Ascending aorta (tissue), 1 donor: ENCODE measurements around the gene BLTP3B.

DNA sequence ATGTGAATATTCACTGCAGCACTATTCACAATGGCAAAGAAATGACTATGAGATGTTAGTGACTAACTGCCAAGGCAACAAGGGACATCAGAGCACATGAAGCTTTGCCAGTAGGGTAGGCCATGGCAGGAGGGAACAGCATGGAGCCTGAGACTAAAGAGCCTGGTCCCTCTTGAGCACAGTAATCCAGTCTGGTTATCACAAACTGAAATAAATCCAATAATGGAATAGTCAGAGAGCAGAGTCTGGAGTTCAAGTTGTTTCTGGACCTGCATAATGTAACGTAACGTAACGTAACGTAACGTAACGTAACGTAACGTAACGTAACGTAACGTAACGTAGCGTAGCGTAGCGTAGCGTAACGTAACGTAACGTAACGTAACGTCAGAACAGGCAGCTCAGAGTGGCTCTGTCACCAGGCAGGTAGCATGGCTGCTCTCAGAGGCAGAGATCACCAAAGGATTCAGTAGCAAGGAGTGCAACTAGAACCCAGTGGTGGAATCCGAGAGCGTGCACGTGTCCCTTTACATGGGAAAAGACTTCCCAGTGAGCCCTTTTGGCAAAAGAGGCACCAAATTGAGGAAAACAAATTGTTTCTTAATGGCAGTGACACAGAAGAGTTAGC is 85.7 kb upstream of the USP44 start:
- PRO-cap = no peak

- PRO-cap = no peak
These were observed 1.2 kb downstream of the SNRPF start for GRCh38 chr12:95859972-95860355.

DNA sequence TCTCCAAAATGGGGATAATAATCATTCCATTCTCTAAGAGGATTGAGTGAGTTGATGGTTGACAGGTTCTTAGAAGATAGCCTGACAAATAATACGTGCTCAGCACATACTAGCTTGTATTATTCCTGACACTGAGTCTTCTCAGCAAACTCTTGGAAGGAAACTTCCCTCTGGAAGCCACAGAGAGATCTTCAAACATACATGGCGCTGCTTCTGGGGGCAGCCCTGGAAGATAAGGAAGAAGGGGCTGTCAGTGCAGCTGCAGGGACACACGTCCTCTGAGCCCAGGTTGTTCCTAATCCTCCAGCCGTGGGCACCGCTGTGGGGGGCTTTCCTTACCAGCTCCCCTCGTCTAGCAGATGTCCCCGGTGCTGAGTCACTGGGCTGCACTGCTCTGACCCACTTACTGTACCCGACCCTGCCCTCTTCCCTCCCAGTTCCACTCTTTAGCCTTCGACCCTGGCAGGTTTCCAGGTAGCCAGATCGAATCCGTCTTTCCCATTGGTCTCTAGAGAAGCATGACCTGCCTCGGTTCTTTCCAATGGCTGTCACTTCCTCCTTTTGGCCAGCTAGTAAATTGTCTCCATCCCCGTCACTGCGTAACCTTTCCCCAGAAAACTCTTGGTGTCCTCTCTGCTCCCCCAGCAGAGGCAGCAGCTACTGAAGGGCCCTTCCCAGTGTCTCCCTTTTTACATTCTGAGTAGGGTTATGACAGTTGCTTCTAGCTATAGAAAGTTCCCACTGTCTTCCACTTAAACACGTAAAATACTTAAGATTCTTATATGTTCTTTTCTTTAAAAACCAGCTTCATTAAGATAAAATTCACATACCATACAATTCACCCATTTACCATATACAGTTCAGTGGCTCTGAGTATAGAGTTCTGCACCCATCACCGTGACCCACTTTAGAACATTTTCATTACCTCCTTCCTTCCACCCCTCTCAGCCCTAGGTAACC is 48.5 kb downstream of the ELK3 start:
- PRO-cap = no peak

DNA sequence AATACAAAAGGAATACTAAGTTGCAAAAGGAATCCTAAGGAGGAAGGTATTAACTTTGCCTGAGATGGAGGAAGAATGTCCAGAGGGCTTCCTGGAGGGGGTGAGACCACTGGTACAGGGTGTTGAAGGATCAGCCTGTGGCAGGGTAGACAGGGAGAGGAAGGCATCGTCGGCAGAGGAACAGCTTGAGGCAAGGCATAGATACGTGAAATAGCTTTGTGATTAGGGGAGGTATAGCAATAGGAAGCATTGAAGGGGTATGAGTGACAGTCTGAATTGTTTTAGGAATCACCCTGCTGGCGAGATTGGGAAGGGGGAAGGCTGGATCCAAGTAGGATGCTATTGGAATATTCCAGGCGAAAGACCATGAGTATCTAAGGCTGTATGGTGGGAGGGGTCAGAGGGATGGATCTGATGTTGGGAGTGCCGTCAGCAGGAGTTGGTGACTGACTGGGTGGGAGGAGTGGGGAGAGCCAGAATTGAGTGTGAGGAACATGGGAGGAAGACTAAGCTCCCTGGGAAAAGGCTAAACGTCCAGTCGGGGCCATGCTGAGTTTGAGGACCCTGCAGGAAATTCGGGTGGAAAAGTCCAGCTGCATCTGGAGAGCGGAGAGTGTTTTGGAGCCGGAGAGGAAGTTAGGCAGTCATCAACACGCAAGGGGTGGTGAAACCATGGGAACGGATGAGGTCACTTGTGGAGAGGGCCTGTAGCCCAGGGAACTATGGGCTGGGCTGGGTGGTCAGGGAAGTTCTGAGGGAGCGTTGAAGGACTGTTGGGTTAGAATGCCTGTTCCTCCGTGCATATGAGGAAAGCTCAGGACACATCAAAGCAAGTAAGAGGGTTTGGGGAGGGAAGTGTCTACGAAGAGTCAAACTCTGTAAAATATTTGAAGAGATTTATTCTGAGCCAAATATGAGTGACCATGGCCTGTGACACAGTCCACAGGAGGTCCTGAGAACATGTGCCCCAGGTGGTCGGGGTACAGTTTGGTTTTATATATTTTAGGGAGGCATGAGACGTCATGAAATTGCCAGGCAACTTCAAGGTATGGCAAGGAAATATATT is 60.9 kb downstream of the ELK3 start:
- PRO-cap = no peak

DNA sequence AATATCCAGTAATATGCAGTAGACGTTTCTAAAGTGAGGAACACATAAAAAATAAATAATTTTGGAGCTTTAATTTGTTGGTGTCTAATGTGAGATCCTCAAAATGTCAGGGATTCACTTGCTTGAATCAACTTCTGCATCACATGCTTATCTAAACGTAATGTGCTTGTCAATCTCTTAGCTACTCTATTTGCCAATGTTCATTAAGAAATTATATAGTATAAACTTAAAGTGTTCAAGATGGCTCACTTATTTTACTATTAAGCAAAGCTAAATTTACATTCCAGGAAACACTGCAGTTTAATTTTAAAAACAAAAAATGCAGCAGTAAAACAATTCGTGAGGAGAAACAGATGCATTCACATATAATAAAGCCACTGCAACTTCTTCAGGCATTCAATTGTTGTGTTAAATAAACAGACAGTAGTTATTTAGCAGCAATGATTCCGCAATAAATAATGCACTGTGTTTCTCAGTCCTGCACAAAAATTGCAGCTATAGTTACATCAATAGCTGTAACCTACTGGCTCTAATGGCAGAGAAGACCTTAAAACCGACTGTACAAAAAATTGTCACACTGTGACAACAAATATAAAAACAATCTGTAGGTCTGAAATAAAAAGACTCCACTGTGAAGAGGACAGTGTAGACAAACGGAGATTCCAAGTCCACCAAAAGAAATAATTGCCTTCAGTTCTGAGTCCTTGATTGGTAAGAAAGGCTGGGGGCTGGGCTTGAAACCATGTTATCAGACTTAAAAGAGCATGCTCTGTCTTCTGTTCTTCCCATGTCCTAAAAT is 85.5 kb downstream of the ELK3 start:
- PRO-cap = no peak

DNA sequence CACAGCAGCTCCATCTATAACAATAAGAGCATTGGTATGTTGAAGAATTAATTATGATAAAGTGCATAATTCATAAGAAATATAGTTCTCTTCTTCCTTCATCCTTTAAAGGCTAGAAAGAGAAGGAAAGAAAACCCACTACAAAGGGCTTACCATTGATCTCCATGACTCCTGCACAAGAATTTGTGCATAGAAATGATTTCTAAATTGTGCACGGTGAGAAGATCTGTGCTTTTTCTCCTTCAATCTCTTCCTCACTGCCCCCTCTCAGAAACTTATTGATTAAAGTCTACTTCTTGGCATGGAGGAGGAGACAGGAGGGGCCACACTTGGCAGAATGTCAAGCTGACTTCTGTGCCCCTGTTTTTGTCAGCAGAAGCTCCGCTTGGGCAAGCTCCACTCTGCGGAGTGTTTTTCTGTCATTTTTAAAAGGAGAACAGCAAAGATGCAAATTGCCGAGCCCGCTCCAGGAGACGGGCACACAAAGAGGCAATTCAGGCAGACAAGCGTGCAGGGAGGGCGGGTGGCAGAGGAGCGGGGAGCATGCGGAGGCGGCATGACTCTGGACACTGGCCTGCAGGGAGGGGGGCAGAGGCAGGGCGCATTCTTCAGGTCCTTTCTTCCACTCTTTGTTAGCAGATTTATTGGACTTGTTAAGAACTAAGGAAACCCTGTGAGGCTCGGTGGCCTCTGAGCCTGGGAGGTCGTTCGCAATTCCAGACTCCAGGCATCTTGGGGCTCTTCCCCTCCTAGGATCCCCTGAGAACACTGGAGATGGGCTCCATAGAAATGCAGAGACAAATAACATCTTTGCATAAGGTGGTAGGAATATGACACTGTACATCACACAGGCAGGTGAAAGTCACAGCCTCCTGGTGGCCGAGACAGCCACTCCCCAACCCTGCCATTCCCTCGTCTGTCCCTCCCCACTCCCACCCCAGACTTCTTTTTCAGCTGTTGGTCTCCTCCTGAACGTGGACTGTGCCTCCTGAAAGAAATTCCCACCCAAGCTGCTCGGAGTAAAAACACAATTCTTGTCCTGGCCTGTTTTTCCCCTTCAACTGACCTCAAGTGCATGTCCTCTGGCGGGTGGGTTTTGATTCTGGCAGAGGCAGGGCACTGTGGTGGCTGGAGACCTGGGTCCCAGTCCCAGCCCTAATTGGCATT is 368.3 kb downstream of the NEDD1 start:
- PRO-cap = no peak

DNA sequence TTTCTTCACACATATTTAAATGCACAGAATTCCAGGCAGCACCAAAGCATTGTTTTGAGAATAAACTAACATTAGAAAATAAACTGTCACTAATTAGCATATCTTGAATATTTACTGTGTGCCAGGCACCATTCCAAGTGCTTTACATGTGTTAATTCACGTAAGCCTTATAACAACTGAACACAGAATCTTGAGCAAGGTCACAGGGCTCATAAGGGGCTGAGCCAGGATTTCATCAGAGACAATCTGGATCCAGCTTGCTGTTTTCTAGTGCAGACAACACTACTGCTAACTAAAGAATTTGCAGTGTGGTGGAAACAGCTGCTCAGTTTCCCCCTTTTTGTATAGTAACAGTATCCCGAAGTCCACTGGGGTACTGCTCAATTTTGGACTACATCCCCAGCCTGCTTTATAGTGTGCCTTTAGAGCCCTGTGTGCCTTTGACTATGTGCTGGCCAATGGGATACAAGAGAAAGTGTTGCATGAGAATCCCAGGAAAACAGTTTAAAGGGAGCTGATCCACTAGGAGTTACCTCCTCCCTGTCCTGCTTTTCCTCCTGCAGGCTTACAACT is 519.5 kb downstream of the NEDD1 start:
- PRO-cap = no peak

GRCh38 chr12:98470702-98471461 is 44.5 kb upstream of the TMPO start:
- PRO-cap = no peak

- PRO-cap = no peak
These were observed 4.5 kb downstream of the SLC25A3 start for GRCh38 chr12:98597649-98598706.

DNA sequence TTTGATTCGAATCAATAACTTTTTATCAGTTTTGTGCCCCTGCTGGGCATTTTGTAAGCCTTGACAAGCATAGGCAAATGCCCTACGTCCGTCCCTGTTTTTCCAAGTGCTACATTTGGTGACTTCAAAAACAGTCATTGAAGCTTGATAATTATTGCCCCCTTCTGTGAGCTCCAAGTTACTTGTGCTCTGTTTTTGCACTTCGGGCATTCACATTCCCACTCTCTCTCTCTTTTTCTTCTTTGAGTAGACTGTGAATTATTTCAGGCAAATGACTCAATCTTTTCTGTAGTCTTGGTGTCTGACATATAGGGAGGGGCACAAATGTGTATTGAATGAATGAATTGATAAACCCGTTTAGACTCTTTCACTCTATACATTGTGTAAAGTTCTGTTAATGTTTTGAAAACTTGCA is 1.2 kb downstream of the APAF1 start:
- PRO-cap = no peak

GRCh38 chr12:98726354-98726633 is 81.2 kb downstream of the APAF1 start:
- PRO-cap = no peak

DNA sequence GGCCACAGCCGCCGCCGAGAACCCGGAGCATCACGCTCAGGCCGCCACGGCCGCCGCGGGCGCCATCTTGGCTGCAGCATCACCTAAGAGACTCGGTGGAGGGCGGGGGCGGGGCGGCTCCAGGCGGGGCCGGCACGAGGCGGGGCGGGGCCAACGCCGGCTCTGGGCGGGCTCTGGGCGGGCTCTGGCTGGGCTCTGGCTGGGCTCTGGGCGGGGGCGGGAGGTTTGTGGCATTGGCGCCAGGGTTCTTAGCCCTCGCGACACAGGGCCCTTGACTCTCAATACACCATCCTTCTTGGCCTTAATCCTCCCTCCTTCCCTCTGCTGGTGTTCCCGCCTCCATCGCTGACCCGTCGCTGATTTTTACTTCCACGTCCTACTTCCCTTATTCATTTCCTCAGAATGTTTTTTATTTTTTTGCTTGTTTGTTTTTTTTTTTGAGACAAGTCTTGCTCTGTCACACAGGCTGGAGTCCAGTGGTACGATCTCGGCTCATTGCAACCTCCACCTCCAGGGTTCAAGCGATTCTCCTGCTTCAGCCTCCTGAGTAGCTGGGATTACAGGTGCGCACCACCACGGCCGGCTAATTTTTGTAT is at the start of gene BLTP3B:
Gene BLTP3B (minus strand): TSS at position 94 of the 596 bp plus-strand sequence.
- PRO-cap = bidirectional peak, plus-strand start at position 213 of the sequence, minus-strand start at position 81 of the sequence

- PRO-cap = no peak
These were observed 2.8 kb upstream of the ACTR6 start for GRCh38 chr12:100197753-100198207.

DNA sequence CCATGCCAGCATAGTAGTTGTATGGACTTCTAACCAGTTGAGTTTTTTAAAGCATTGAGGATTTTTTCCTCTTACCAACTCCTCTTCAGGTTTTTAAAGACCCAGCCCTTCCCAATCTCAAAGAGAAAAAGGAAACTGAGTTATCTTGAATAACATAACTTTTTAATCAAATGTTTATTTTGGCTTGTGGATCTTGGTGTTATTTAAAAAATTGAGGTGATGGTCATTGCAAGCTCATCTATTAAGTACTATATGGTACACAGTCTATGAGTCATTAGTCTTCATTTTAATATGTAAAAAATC is 17.6 kb upstream of the SLC17A8 start:
- PRO-cap = no peak

- PRO-cap = no peak
These were observed 193.3 kb downstream of the ANO4 start for GRCh38 chr12:100987836-100988241.

DNA sequence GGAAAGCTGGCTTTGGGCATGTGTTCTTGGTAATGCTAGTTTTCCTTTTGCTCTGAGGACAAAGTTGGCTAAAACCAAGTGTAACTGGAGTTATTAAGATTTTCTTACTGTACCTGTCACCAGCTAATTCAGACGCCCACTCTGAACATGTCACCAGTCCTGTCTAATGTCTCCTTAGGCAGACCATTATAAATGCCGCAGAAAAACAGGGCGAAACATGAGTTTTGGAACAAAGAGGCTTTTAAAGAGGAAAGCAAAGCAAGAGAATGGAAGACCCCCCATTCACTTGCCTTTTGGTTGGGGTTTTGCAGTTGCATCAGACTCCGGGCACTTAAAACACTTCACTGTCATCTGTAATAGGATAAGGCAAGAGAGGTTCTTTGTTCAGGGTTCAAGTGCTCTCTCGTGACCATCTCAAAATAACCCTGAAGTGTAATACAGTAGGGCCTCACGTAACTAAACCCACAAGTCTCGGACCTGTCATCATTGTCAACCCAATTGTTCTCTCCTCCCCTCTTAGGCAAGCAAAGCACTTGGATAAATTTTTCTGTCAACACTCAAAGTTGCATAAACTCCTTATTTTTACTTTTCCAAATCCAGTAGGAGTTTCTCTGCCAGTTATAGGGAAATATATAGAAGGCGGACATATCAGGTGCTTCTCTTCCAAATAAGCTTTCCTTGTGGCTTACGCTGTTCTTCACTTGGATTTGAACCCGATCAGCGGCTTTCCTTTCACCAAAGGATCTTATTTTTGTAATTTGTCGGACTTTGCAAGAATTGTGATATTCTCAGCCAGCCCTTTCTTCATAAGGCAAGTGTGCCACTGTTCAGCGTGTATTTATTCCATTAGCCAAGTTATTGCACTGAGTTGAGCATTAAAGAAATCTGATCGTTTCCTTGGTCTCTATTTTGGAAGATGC is 26.8 kb upstream of the MYBPC1 start:
- PRO-cap = no peak

GRCh38 chr12:101607917-101608350 is 13.2 kb downstream of the MYBPC1 start:
- PRO-cap = no peak

DNA sequence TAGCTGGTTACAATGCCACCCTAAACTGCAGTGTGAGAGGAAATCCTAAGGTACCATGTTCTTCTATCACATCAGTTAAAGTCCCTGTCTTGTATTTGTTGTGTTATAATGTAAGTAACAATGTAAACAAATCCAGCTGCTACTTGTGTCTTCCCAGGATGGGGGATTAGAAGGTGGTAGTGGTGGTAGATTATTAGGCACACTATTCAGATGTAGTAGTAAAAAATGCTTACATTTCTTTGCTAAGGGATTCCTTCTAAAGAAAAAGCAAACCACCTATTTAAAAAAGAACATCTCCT is 19.3 kb upstream of the CHPT1 start:
- PRO-cap = no peak

DNA sequence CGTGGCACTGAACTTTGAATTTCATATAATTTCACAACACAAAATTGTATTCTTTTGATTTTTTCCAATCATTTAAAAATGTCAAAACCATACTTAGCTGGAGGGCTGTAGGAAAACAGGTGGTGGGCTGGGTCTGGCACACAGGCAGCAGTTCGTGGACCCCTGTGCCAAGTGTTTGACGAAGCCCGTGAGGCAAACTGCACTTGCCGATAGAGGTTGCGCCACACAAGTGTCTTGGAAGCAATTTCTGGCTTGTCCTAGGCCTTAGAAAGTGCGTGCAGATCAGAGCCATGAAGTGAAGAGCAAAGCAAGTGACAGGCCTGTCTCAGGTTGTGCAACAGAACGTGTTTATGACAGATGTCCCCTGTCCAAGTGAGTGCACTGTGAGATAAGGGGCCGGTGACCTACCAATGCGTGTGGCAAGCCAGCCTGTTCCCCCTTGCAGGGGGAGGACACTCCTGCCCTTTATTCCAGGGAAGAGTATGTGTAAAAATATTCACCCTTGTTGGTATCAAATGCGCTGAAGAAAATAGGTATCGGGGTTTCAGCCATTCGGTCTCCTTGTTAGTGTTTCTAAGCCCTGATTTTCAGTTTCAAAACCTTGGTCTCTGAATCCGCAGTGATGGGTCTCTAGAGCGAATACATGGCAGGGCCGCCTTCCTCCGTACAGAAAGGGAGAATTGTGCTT is 747 bp upstream of the CHPT1 start:
- PRO-cap = no peak

- PRO-cap = no peak
These were observed 9.7 kb downstream of the SYCP3 start for GRCh38 chr12:101729351-101730239.